Skeletal muscle tissue (tissue), 7 donors: Measurements from ENCODE around the gene VANGL1.

GRCh38 chr1:113449379-113450310 is 59.3 kb downstream of the MAGI3 start:
- PRO-cap, 3 experiments, result no peak in any of the 3 experiments
- RAMPAGE, long total RNA, result no peak
- RRBS, 2 experiments, result no CpG with 5 or more reads among the region's 11 CpGs

- PRO-cap, 3 experiments, result no peak in any of the 3 experiments
- RAMPAGE, long total RNA, result no peak
- RRBS, 2 experiments, result no CpG with 5 or more reads among the region's 10 CpGs
Observed at GRCh38 chr1:113557440-113558071, 167.2 kb downstream of the MAGI3 start.

GRCh38 chr1:113585020-113585607 is 174.2 kb downstream of the PHTF1 start:
- PRO-cap, 3 experiments, result no peak in any of the 3 experiments
- RAMPAGE, long total RNA, result no peak
- RRBS, 2 experiments, result no CpG with 5 or more reads among the region's 7 CpGs

DNA sequence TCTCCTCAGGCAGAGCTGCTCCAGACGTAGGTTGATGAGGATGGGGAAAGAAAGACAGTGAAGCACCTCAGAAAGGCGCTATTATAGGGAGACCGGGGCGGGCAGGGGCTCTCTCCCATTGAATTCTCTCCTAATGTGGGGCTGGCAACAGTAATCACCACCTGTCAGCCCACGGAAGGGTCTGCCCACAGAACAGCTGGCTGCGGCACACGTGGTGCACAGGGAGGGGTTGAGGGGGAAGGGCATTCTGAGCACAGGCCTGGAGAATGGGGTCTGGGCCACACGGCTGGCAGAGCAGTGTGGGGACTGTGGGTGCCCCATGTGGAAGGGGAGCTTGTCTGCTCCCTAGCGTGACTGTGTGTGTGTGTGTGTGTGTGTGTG is 4.1 kb downstream of the OLFML3 start:
- PRO-cap, 3 experiments, result peak in 1 of 3 experiments; most common plus-strand start position 254 of the sequence (in 1)
- RAMPAGE, long total RNA, result no peak
- RRBS, 2 experiments, result no CpG with 5 or more reads among the region's 9 CpGs

DNA sequence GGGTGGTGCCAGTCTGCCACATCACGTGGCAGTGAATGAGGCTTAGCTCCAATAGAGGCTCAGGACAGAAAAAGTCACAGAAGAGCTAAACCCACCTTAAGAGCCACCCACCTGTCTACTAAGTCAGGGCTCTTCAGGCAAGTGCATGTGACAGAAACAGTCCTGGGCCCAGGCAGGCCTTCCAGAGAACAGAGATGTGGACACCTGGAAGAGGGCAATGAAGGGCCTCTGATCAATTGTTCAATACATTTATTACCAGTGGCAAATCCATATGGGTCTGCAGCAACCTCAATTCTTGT is 57.1 kb downstream of the OLFML3 start:
- PRO-cap, 3 experiments, result no peak in any of the 3 experiments
- RAMPAGE, long total RNA, result no peak
- RRBS, 2 experiments, result no CpG with 5 or more reads among the region's 1 CpG

GRCh38 chr1:114395284-114396272 is 115.4 kb downstream of the TRIM33 start:
- PRO-cap, 3 experiments, result no peak in any of the 3 experiments
- RAMPAGE, long total RNA, result no peak
- RRBS, 2 experiments, result no CpG with 5 or more reads among the region's 3 CpGs

DNA sequence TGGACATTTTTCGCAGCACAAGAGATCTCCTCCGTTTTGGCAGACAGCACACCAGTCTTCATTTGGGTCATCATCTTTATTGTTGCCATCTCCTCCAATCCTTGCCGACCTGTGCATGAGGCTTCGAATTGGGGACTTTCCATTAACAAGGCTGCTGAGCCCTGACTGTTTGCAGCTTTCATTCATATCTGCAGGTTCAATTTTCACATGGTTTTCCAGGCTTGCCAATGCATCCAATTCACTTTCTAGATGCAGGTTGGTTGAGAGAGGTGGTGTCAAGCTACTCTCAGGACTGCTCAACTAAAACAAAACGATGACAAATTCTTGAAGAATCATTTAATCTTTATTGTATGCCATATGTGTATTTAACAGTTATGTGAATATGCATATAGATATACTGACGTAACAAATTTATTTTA is 105.5 kb downstream of the TRIM33 start:
- PRO-cap, 3 experiments, result no peak in any of the 3 experiments
- RAMPAGE, long total RNA, result no peak
- RRBS, 2 experiments, result no CpG with 5 or more reads among the region's 6 CpGs

- PRO-cap, 3 experiments, result no peak in any of the 3 experiments
- RAMPAGE, long total RNA, result no peak
- RRBS, 2 experiments, result no CpG with 5 or more reads among the region's 2 CpGs
Observed at GRCh38 chr1:114588225-114588767, 6.9 kb upstream of the BCAS2 start.

GRCh38 chr1:114717000-114717401 is 430 bp upstream of the NRAS start:
- PRO-cap, 3 experiments, result no peak in any of the 3 experiments
- RAMPAGE, long total RNA, result no peak
- RRBS, 2 experiments, result no CpG with 5 or more reads among the region's 6 CpGs

DNA sequence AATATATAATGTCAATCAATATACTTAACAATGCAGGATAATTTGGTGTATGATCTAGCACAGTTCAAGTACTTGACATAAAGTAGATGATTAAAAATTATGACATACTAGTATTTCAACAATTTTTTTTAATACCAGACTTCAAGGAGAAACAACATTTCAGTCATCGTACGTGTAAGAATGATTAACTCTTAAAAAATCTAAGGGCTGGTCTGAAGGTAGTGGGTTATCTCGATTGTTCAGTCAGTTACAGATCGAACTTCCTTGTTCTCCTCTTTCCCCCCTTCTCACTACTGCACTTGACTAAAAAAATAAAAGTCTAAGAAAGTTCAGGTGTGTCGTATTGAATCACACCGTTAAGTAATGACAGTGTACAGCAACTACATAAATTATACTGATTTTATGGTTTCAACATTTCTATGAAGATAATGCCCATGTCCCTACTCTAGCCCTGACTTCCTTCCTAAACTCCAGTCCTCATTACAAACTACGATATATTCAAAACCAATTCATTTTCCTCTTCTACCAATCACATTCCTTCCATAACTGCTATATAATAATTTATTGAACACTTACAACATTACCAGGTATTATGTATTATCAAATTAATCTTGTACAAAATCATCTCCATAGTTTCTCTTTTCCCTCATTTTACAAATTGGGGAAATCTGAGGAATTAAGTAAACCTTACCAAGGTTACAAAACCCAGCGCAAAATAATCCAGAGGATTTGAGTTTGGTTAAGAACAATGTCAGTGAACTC is 11.1 kb upstream of the NRAS start:
- PRO-cap, 3 experiments, result no peak in any of the 3 experiments
- RAMPAGE, long total RNA, result no peak
- RRBS, 2 experiments, result no CpG with 5 or more reads among the region's 8 CpGs

GRCh38 chr1:114748607-114749287 is 9.0 kb downstream of the CSDE1 start:
- PRO-cap, 3 experiments, result no peak in any of the 3 experiments
- RAMPAGE, long total RNA, result no peak
- RRBS, 2 experiments, result no CpG with 5 or more reads among the region's 3 CpGs

DNA sequence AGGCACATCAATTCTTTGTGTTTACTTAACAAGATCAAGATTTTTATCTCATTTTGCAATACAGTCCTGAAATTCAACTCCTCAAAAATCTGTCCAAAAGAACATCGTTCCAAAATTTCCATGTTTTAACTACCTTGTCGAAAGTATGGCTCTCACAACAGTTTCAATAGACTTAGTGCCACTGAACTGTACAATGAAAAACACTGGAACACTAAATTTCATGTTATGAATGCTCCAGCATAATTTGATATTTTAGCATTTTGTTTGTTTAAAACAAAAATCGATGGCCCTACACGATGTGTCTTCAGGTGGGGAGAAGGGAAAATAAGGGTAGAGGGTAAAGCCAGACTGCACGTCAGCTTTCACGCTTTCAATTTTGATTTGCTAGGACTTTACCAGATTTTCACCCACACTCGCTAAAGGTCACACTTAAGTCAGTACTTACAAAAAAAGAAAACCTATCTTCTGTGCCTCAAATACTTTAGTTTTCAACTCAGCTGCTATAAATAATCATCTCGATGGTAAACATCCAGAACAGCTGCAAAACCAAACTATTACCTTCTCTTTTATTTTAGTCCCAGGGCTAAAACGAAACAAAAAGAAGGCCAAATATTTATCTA is 1.9 kb downstream of the CSDE1 start:
- PRO-cap, 3 experiments, result peak in 1 of 3 experiments; most common plus-strand start position 532 of the sequence (in 1); most common minus-strand start position 431 of the sequence (in 1)
- RAMPAGE, long total RNA, result no peak
- RRBS, 2 experiments, result no CpG with 5 or more reads among the region's 9 CpGs

GRCh38 chr1:114855008-114855263 is 273 bp downstream of the SYCP1 start:
- PRO-cap, 3 experiments, result no peak in any of the 3 experiments
- RAMPAGE, long total RNA, result no peak
- RRBS, 2 experiments, result no CpG with 5 or more reads among the region's 13 CpGs

DNA sequence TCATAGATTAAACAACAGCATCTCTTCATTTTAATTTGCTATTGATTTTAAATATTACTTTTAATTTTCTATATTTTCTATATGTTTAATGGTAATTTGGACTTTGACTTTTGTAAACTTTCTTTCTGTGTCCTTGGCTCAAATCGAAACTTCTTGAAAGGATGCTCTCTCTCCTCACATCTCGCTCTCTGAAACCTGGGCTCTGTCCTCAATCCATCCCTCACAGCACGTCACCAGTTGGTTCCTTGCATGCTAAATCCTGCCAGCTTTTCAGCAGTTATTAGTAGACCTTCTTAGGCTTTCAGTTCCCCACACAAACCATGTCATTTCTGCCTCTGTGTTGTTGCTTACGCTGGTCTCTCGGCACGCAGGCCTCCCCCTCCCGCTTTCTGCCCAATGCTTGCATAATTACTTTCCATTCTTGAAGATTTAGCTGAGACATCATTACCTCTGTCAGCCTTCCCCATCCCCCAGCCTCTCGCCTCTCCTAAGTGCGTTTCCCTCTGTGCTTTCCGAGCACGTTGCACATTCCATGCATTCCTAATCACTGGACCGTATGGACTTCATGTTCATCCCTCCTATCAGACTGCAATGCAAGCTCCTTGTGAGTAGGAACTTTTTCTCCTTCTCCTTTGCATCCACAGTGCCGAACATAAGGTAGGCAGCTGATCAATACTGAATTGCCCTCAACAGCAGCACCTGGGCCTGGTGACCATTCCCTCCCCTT is 26.7 kb downstream of the TSHB start:
- PRO-cap, 3 experiments, result no peak in any of the 3 experiments
- RAMPAGE, long total RNA, result no peak
- RRBS, 2 experiments, result no CpG with 5 or more reads among the region's 13 CpGs

GRCh38 chr1:115086196-115086659 is 3.1 kb downstream of the TSPAN2 start:
- PRO-cap, 3 experiments, result no peak in any of the 3 experiments
- RAMPAGE, long total RNA, result no peak
- RRBS, 2 experiments, result no CpG with 5 or more reads among the region's 8 CpGs

DNA sequence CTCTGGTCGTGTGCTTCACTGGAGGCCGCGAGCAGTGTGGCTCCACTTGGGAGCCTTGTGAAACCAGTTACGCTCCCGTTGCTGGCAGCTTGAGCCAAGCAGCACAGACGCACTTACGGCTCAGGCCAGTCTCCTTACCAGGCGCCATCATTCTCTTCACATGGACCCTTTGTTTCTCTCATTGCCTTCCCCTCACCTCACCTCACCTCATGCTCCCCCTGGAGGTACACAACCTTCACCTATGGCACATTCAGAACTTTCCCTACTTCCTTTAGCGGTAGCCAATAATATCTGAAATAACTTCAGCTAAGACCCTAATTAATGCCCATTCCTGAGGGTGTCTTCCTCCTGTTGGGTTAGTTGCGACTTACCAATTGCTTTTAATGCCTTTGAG is 49.8 kb upstream of the TSPAN2 start:
- PRO-cap, 3 experiments, result peak in 1 of 3 experiments; most common plus-strand start position 116 of the sequence (in 1)
- RAMPAGE, long total RNA, result no peak
- RRBS, 2 experiments, result no CpG with 5 or more reads among the region's 10 CpGs

DNA sequence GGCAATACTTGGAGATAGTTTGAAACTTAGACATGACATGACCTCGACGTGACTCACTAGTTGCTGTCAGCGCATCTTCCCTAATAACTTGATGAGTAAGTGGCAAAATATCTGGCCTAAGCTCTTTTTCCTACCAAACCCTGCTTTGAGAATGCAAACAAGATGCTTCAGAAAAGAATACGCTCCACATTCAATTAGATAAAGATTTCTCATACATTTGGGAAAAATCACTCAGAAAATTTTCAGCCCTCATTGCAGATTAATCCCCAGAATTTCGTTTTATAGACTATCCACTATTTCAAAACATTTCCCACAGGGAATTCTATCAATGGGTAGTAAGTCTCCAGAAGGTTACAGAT is 79.6 kb upstream of the TSPAN2 start:
- PRO-cap, 3 experiments, result no peak in any of the 3 experiments
- RAMPAGE, long total RNA, result no peak
- RRBS, 2 experiments, result no CpG with 5 or more reads among the region's 5 CpGs

DNA sequence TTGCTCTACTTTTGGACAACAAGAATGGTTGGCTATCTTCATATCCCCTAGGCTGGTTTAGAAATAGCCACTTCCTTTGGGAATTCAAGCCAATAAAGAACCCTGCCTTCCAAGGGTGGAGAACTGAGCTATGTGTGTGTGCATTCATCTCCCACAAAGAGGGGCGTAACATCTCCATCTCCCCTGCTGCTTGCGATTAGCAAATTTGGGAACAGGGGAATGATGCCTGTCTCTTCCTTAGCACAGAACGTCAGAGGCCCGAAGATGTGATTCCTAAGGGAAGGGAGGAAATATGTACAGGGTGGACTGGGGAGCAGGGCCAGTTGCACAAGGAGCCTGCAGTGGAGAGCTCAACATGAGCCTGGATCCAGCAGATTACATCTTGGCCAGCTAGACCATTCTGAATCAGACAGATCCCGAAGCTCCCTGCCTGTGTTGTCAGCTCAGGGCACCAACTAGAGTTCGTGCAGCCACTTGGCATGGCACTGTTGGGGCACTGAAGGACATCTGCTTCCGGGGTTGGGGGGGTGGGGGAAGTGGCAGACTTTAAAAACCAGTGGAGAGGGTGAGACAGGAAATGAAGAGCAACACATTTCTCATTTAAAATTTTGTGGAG is 118.1 kb downstream of the NGF start:
- PRO-cap, 3 experiments, result no peak in any of the 3 experiments
- RAMPAGE, long total RNA, result no peak
- RRBS, 2 experiments, result no CpG with 5 or more reads among the region's 7 CpGs

GRCh38 chr1:115283931-115284652 is 54.0 kb downstream of the NGF start:
- PRO-cap, 3 experiments, result no peak in any of the 3 experiments
- RAMPAGE, long total RNA, result no peak
- RRBS, 2 experiments, result no CpG with 5 or more reads among the region's 14 CpGs

DNA sequence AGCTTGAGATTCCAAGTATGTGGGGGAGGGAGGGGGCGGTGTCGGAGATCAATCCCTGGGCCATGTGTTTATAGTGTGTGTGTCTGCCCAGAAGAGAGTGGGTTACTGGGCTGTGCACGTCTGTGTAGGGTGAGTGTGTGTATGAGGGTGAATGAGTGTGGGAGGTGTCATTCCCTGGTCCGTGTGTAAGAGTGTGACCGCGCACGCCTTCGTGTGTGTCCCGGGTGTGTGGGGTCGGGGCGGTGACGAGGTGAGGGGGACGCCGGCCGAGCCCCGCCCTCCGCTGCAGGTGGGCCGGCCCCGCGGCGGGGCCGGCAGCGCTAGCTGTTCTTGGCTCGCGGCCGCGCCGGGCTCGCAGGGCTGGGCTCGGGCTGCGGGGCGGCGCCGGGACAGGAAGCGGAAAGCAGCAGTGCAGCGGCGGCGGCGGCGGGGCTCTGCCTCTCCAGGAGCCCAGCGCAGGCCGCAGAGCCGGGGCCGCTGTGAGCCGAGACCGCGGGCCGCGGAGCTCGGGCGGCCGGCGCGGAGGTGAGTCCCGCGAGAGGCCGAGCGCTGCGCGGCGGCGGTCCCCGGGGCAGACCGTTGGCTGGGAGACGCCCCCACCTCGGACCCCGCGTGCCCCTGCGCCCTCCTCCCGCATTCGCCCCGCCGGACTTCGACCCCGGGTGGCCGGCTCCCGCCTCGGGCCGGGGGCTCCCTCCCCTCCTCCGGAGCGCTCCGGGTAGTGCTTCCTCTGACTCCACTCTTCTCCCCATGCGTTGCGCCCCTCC is at the start of gene VANGL1:
TSS of gene VANGL1 (plus strand) at position 409 of the 767 bp plus-strand sequence.
- PRO-cap, 3 experiments, result peak in 3 of 3 experiments; most common plus-strand start position 465 of the sequence (in 3)
- RAMPAGE, long total RNA, result no peak
- RRBS, 2 experiments, result 2% methylated on average over 52 of the region's 84 CpGs